ENCODE measurements around the gene FGFRL1.

- RRBS, result no CpG with 5 or more reads among the region's 5 CpGs
These were observed 21.1 kb downstream of the ZNF595 start for GRCh38 chr4:74040-74795.

- RRBS, result no CpG with 5 or more reads among the region's 14 CpGs
These were observed 63.1 kb downstream of the ZNF732 start for GRCh38 chr4:242097-242723.

GRCh38 chr4:442067-442935 is 56.7 kb downstream of the ZNF721 start:
- RRBS, result no CpG with 5 or more reads among the region's 8 CpGs

DNA sequence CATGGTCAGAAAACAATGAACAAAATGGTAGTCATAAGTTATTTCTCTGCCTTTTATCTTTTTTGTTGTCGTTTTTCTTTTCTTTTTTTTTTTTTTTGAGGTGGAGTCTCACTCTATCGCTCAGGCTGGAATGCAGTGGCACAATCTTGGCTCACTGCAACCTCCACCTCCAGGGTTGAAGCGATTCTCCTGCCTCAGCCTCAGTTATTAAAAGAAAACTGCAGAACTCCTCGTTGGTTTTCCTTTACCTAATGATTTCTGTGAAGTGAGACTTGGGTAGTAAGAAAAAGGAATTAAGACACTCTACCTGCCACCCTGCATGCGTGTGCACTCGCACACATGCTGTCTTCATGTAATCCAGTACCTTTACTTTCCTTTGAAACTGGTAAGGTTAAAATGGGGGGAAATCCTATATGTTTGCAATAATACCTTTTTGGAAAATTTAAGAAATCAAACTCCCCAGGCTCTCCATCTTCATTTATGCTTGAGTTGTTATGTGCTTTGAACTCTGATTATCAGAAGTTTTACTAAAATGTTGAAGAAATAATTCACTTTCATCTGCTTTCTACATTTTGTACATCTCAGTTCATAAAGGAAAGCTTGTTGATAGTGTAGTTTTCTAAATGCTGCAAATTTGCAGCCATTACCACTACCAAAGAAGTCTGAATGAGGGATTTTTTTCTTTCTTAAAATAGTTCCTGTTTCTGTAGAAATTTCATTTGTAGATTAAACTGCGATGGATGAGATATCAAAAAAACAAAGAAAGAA is 32.9 kb downstream of the ZNF721 start:
- RRBS, result no CpG with 5 or more reads among the region's 7 CpGs

DNA sequence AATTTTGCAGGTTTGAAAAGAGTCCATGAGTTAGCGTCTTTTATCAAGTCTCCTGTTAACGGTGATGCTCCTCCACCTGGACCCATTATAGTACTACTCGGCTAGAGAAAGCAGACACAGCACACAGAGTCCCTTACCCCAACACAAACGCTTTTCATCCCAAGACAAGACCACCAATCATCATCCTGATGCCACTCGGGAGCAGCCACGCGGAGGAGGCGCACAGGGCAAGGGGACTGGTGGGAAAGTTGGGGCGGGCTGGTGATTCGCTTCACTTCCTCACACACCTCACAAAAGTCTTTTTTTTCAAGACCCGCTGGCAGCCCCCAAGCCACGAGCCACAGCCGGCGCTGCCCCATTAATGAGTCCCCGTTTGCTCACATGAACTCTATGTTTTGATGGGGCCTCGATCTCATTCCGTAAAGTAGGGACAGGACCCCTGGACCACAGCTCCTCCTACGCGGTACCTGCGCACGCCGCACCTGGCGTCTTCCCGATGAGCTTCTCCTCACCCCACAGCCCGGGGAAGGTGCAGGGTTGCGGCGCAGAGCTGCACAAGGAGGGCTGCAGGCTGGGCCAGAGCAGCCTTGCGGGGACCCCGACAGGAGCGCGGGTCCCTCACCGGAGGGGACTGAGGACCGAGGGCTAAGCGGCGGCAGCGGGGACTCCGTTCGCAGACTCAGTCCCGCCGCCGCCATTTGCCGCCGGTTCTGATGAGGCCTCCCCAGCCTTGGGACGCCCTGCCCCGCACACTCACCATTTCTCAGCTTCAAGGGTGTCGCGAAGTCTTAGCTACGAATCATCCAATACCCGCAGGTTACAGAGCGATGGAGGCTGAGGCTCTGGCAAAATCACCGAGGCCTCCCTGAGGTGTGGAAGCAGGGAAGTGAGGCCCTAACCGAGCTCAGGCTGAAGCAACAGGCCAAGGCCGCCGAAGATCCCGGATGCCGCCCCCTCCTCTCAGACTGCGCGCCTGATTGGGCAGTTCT is 25.4 kb downstream of the ZNF721 start:
- RRBS, result 2% methylated on average over 8 of the region's 58 CpGs

- RRBS, result no CpG with 5 or more reads among the region's 16 CpGs
These were observed 3.1 kb upstream of the PCGF3 start for GRCh38 chr4:702377-703175.

GRCh38 chr4:759708-760201 is 54.1 kb downstream of the PCGF3 start:
- RRBS, result 89% methylated on average over 7 of the region's 35 CpGs

DNA sequence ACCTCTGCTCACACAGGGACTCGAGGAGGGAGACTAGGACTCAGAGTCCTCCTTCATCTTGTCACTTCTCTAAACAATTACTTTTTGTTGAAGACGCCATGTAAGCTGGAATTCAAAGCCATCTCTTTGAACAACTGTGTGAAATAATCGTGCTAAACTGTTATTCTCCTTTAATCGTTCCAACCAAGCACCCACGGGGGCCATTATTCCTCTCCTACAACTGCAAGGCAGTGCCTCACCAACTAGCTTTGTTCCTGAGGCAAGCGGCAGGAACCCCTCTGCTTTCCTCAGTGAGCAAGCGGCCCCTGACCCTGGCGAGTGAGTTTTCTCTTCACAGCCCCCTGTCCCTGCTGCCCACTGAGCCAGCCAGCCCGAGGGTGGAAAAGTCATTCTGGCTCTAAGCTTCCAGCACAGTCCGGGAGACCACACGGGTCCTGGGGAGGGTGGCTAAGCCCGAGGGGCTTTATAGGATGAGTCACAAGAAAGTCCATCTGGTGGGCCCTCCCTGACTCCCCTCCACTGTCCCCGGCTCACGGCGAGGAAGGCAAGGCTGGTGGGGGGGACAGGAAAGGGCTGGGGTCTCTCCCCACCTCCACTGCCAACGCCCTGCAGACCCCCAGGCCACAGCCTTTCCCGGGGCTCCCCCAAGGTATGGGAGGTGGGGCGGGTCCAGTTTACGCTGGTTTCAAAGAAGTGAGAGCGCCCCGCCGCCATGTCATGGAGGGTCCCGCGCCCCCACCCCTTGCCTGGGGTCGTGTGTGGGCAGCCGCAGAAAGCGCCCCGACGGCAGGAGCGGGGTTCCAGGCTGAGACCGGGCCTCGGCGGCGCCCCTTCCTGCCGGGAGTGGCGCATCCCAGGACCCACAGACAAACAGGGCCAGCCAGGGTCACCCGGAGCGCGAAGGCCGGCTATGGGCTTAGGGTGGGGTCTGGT is 45.1 kb downstream of the CPLX1 start:
- RRBS, result 2% methylated on average over 11 of the region's 40 CpGs

DNA sequence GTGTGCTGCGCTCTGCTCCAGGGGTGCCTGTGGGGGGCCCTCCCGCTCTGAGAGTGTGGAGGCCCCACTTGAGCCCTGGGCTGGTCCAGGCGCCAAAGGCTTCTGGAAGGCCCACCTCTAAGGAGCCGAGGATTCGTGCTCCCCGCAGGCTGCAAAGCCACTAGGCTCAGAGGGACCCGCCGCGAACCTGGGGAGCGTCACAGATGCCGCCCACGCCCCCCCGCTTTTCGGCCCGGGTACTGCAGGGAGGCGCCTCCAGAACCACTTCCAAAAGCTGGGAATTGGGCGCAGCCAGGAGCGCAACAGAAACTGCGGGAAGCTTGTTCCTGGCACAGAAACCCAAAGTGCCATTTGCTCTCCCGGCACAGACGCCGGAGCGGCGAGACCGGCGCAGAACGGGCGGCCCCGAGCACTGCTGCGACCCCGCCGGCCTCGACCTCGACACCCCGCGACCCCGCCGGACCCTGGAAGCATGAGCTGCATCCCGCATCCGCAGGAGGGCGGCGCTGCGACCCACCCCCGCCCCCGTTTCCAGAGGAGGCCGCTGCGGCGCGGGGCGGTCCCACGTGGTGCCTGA is 30.9 kb downstream of the CPLX1 start:
- RRBS, result 3% methylated on average over 8 of the region's 51 CpGs

DNA sequence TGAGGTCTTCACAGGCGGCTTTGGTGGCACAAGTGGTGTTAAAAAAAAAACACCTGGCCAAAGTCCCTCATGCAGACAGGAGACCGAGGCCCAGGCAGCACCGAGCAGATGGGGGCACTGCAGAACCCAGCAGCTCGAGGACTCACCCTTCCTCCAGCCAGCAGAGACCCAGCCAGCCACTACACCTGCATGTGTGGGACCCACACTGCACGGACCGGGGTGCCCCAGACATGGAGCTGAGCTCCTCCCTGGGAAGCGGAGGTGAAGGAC is 42.8 kb downstream of the GAK start:
- RRBS, result no CpG with 5 or more reads among the region's 7 CpGs

GRCh38 chr4:925988-926237 is 6.2 kb downstream of the GAK start:
- RRBS, result no CpG with 5 or more reads among the region's 9 CpGs

DNA sequence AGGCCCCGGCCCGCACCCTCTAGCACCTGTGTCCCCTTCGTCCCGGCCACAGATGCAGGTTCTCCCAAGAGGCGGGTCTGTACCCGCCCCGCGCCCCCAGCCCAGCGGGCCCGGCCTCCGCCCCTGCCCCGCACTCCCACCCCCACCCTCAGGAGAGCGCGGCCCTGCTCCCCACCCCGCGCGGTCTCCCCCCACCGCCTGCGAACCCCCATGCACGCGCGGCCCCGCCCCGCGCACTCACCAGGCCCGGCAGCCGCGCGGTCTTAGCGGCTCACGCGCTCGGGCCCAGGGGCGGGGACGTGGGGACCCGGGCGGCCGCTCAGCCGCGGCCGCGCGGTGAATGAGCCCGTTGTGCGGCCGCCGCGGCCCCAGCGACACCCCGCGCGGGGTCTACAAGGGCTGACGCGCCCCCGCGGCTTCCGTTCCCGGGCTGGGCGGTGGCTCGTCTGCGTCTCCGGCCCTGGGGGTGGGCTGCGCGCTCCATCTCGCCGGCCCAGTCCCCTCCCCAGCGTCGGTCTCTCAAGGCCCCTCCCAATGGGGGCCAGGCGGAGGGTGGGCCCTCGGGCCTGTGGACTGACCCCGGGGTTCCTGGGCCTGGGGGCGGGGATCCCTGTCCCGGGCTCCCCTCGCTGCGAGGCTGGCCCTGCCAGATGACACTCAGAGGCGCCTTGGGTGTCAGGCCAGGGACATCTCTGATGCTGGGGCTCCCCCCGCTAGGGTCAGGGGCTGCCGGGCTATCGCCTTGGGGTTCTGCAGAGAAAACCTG is 4.2 kb upstream of the SLC26A1 start:
- RRBS, result 4% methylated on average over 37 of the region's 79 CpGs

DNA sequence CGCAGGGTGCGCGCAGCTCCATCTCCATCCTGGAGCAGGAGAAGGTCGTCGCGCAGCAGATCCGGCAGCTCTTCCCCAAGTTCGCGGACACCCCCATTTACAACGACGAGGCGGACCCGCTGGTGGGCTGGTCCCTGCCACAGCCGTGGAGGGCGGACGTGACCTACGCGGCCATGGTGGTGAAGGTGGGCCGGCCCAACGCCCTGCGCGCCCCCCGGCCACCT is 8.7 kb upstream of the SLC26A1 start:
- RRBS, result 6% methylated on average over 5 of the region's 23 CpGs

GRCh38 chr4:1009363-1009815 is 2.0 kb upstream of the FGFRL1 start:
- RRBS, result 3% methylated on average over 10 of the region's 54 CpGs

DNA sequence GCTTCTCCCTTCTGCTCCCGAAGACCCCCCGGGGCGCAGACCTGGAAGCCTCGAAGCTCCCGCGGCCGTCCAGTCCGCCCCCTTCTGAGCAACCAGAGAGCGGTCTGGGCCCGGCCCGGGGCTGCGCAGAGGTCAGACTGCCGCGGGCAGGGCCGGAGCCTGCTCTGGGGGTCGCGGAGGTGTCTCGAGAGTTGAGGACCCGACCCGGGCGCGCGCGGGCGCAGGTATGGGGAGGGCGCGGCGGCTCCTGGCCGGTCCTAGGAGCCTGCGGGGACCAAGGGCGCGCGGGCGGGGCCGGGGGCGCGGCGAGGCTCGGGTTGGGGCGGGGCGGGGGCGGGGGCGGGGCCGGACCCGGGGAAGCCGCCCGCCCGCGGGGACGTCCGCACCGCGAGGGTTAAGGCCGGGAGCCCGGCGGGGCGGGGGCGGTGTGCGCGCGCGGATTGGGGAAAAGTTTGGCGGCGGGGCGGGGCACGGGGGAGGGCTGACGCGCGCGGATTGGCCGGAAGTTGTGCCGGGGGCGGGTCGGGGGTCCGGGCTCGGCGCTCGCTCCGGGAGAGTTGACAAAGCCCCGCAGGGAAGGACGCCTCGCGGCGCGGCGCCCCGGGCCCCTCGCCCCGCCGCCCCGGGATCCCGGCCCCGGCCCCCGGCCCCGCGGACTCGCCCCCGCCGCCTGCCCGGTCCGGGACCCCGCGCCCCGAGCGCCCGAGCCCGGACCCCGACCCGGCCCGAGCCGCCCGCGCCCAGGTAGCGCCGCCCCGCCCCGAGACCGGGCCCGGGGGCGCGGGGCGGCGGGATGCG is at the start of gene FGFRL1:
Gene FGFRL1, plus strand, starts transcription at position 554 of the 798 bp plus-strand sequence.
- RRBS, result 2% methylated on average over 85 of the region's 124 CpGs

DNA sequence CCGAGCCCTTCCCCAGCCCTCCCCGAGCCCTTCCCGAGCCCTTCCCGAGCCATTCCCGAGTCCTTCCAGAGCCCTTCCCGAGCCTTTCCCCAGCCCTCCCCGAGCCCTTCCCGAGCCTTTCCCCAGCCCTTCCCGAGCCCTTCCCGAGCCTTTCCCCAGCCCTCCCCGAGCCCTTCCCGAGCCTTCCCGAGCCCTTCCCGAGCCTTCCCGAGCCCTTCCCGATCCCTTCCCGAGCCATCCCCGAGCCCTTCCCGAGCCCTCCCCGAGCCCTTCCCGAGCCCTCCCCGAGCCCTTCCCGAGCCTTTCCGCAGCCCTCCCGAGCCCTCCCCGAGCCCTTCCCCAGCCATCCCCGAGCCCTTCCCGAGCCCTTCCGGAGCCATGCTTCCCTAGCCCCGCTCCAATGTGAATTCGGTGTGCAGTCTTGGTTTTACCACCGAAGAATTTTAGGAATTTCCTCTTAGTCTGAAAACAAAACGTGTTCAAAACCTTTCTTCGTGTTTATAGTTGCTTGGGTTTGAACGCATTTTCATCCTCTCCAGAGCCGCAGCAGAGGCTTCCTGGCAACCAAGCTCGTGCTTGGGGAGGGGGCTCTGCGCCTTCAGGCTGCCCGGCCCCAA is 35.2 kb downstream of the FGFRL1 start:
- RRBS, result 27% methylated on average over 1 of the region's 39 CpGs

DNA sequence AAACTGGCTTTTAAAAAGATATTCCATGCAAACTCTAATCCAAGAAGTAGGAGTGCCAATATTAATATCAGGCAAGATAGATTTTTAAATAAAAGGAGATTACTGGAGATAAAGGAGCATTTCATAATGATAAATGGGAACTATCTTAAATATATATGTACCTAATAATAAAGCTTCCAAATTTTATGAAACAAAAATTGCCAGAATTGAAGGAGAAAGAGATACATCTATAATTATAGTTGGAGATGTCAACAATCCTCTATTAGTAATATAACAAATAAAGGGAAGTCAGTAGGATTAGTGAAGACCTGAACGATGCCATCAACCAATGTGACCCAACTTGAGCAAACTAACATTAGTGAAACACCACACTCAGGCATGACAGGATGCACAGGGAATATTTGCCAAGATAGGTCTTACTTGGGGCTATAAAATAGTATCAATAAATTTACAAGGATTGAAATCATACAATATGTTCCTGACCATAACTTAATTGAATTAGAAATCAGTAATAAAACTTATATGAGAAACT is 12.1 kb downstream of the SPON2 start:
- RRBS, result no CpG with 5 or more reads among the region's 1 CpG

DNA sequence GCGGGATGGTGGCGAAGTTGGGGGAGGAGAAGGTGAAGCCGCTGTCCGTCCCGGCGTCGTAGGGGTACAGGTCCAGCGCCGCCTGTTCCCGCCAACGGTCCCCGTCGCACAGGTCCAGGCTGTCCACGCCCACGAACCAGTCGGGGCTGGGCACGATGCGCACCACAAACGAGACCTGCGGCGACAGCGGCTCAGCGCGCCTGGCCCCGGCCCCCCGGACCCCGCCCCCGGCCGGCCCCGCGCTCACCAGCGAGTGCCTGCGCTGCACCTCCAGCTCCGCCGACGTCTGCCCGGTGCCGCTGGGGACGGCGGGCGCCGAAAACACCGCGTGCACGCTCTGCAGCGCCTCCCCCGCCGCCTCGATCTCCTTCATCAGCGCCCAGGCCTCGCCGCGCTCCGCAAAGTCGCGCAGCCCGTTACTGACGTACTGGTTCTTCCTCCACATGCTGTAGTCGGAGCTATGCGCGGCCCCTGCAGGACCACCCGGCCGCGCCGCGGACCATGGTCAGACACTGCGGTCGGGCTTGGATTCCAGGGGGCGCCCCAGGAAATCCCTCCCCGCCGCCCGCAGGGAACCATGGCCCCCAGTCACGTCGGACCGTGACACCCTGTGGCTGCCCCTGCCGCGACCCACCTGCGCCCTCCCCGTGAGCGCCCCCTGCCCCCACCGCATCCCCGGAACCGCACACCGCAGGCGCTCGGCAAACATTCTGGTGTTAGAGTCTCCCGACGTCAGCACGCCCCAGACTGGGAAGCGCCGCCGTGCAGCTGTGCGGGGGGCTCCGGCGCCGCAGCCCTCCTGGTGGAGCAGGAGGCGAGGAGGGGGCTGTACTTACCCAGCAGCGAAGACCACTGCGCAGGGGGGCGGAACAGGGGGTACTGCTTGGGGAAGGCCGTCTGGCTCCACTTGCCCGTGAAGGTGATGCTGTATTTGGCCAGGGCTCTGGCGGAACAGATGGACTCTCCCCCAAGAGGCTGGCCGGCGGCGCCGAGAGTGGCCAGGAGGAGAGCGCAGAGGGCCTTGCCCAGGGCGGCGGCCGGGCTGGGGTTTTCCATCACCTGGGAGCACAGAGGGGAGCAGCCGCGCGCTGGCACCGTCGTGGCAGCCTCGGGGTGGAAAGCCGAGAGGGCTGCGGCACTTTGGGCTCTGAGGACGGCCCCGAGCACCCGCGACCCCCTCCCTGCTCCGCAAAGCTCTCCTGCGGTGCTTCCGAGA is 959 bp downstream of the SPON2 start:
- RRBS, result 16% methylated on average over 23 of the region's 126 CpGs

DNA sequence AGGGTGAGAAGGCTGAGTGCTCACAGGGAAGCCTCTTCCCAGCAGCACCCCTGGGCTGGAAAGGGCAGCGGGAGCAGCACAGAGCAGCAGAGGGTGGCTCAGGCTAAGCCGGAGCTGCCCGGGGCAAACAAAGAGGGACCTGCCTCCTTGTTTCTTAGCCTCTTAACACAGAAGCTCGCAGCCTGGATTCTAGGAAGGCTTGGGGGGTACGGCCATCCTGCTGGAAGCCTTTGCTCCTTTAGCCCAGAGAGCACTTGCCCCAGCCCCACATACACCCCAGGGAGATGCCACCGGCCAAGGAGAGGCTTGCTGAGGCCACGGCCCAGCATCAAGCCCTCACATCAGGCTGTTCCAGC is 20.1 kb upstream of the SPON2 start:
- RRBS, result no CpG with 5 or more reads among the region's 7 CpGs

Data from HGPS cell (cell line).